ENCODE measurements around the gene ZIC4.

GRCh38 chr3:142028203-142029199, 120.8 kb downstream of the TFDP2 start:
- PRO-cap: no peak

DNA sequence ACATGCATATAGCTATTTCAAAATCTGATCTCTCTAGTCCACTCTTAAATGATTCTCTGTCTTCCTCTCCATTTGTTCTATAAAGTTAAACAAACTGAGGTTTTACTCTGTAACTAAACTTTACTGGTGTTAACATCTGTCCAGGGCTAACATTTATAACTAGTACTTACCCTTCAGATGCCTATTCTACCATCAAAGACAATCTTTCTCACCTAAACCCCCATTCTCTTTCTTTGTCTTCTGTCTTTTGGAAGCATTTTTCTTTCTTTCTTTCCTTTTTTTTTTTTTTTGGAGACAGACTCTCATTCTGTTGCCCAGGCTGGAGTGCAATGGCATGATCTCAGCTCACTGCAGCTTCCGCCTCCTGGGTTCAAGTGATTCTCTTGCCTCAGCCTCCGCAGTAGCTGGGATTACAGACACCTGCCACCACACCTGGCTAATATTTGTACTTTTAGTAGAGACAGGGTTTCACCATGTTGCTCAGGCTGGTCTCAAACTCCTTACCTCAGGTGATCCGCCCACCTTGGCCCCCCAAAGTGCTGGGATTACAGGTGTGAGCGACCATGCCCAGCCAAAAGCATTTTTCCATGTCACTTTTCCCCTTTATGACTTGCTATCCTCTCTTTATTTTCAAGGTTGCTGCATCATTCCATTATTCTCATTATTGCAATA, 58.9 kb downstream of the TFDP2 start:
- PRO-cap: no peak

- PRO-cap: no peak
Measured at GRCh38 chr3:142806475-142807163, 82.3 kb downstream of the PCOLCE2 start.

- PRO-cap: bidirectional peak, plus-strand start at chr3:143236852, minus-strand start at chr3:143236717
Measured at GRCh38 chr3:143236227-143236930, 116.8 kb downstream of the CHST2 start.

DNA sequence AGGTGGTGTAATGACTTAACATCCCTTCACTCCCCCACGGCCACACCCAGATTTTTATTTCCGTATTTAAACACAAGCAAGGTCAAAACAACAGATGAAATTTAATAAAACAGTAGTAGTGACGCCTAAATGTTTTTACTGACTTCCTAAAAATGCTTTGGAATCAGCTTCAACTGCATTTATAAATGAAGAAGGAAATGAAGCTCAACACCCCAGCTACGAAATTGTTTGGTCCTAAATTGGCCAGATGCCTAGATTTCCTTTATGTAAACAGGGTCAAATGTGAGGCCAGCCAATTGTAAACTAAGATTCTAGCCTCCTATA, 324.4 kb downstream of the CHST2 start:
- PRO-cap: no peak

DNA sequence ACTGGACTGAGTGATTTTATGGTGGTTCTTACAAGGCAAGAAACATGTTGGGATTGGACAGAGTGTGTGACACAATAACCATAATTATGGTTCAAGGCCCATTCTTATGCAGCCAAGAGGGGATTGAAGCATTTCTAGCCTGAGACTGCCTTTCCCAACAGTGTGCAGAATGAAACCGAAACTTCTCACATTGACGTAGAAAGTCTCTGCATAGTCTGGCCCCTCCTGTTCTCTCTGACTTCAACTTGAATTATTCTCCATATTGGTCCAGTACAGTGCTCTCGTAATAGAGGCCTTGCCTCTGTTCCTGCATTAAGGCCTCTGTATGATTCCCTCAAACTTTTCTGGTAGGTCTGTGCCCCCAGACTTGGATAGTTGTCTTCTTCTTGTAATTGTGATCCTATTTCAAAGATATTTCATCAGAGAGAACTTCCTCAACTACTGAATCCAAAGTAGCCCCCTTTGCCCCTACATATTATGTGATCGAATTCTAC, 138.4 kb downstream of the DIPK2A start:
- PRO-cap: no peak

GRCh38 chr3:145409602-145410152, 751.3 kb downstream of the PLOD2 start:
- PRO-cap: no peak

GRCh38 chr3:146158950-146159606, 1.9 kb downstream of the PLOD2 start:
- PRO-cap: no peak

GRCh38 chr3:146497852-146498647, 28.7 kb upstream of the PLSCR2 start:
- PRO-cap: no peak

- PRO-cap: no peak
Measured at GRCh38 chr3:146504735-146505145, 35.4 kb upstream of the PLSCR2 start.

DNA sequence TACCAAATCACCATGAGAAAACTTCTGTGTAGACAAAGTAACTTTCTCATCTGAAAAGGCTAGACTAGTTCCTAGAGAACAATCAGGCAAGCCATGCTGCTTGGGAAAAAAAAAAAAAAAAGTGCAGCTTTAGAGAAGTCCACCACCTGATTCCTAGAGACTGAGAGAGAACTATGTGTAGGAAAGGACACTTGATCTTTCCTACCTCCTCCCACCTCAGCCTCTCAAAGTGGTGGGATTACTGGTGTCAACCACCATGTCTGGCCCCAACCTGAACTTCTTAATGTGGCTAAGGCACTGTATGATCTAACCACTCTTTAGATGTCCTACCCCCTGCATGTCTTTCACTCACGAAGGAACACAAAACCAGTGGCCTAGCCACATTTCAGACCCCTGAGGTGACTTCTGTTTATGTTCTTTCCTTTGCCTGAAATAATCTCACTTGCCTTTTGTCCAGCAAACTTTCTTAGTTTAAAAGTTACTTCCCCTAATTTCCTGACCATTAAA, 34.3 kb downstream of the PLSCR1 start:
- PRO-cap: no peak

- PRO-cap: no peak
Measured at GRCh38 chr3:147388598-147389072, 17.7 kb downstream of the ZIC4 start.

GRCh38 chr3:147406098-147406629, at the start of gene ZIC4:
ZIC4 (minus strand) TSS chr3:147406543.
- PRO-cap: no peak

GRCh38 chr3:147713831-147714030, 304.6 kb downstream of the ZIC1 start:
- PRO-cap: no peak

DNA sequence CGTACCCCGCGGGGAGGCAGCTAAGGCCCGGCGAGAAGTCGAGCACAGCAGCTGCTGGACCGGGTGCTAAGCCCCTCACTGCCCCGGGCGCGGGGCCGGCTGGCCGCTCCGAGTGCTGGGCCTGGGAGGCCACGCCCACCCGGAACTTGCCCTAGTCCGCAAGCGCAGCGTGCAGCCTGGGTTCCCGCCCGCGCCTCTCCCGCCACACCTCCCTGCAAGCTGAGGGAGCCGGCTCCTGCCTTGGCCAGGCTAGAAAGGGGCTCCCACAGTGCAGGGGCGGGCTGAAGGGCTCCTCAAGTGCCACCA, 417.0 kb upstream of the AGTR1 start:
- PRO-cap: no peak

- PRO-cap: no peak
Measured at GRCh38 chr3:148737403-148737636, 39.6 kb downstream of the AGTR1 start.

DNA sequence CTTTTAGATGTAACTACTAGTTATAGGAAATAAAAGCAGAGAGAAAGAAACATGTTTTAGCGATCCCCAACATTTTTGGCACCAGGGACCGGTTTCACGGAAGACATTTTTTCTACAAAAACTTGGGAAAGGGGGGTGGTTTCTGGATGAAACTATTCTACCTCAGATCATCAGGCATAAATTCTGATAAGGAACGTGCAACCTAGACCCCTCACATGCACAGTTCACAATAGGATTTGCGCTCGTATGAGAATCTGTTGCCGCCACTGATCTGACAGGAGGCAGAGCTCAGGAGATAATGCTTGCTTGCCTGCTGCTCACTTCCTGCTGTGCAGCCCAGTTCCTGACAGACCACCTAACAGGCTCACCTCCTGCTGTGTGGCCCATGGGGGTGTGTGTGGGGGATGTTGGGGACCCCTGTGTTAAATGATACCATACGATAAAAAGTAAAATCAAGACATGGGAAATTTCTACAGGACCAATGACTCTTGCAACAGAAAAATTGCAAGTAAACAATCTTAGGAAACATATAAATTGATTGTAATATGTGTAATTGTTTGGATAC, 24.0 kb downstream of the CP start:
- PRO-cap: no peak

DNA sequence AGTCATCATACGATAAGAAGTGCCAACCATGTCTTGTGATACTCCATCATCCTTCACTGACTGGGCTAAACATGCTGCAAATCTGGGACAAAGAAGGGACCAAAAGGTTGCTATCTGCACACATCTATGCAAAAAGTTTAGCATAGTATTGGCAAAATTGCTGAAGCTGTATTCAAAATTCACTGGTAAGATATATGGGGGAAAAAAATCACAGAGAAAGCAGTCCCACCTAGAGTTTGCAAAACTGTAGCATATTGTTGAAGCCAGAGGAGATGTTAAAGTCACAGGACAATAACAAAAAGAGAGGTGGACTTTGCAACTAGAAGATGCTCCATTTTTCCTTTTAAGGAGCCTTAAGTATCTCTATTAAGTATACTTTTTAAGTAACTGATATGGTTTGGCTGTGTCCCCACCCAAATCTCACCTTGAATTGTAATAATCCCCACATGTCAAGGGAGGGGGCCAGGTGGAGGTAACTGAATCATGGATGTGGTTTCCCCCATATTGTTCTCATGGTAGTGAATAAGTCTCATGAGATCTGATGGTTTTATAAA, 2.6 kb downstream of the CP start:
- PRO-cap: no peak

- PRO-cap: no peak
Measured at GRCh38 chr3:149368777-149369996, 8.3 kb downstream of the TM4SF1 start.

DNA sequence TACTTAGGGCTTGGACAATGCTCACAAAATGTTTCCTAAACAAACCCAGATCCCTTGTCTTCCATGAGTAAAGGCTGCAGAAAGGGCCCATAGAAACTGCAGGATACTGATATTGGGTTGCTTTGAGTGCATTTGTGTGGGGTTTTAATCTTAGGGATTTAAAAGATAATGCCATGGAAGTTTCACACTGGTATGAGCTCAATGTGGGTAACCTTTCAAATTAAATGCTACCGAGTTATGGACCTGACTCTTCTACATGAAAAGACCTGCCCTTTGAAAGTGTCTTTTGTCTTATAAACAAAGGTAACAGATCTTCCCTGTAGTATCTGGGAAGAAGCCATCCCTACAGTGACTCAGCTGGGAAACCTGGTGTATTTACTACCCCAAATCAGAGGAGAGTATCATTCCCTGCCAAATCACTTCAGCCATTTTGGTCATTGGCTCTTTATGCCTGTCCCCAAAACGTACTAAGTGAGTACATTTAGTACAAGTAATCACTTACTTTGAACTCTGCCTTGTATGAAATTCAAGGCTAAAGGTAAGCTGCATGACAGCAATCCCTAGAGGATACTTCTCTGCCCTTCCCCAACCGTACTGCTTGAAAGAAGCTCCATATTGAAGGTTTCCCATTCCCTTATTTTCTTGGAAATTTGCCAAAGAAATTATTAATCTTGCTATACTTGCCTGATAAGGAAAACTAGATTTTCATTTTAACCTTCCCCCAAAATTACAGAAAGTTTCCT, 7.3 kb downstream of the TM4SF1 start:
- PRO-cap: no peak

Measured in SEM (cell line).